HT-29 (cell line): ENCODE data around the genes RNF20 and CYLC2.

DNA sequence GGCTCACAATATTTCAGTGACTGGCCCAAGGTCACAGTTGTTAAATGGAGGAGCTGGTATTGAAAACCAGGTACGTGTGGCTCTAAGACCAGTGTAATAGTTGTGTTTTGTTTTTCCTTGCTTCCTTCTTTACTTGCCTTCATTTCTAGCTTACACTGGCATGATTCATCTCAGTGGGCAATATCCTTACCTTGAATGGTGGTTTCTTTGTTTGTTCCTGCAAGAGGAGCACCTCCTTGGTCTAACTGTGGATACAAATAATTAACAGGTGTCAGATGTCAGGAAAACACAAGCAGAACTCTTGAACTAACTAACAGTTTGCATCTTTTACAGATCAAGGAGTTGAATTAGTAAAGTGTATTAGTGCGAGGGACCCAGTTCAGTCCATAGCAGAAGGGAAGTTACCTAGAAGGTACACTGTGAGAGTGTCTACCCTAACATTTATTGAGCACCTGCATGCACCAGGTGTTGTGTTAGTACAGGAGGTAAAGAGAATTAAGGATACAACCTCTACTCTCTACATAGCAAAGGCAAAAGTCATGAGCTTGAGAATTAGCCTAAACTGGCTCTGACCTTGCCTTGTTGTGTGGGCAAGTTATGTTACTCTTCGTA lies 7.2 kb downstream of the ALDOB start:
- RAMPAGE, long total RNA = no peak

GRCh38 chr9:101533095-101534450 lies at the start of gene RNF20:
TSS of gene RNF20 (plus strand) at chr9:101533853.
- RAMPAGE, long total RNA = no peak

DNA sequence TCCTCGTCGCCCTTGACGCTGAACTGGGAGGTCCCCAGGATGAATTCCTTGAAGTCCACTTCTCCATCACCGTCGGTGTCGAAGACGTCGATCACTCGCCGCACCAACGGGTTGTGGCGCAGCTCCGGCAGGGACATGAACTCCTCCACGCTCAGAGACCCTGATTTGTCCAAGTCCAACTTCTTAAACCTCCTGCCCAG lies 213 bp downstream of the PPP3R2 start:
- RAMPAGE, long total RNA = no peak

DNA sequence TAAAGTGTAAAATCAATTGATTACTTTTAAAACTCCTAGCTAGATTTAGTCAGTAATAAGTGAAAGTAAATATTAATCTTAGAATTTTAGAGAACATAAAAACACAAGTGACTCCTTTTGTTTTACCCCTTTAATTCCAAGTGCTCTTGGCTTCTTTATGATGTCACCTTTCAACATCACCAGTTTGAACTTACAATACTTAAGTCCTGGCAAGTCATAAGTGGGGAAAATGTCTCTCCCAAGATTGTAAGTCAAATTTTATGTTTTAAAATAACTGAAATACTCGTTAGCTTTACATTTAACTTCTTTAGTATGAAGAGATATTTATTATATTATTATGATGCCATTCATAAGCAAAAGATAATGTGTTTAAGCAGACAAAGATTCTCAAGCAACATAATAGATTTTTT lies at the start of gene CYLC2:
CYLC2 (plus strand) TSS at position 182 of the 410 bp plus-strand sequence.
- RAMPAGE, long total RNA = no peak

DNA sequence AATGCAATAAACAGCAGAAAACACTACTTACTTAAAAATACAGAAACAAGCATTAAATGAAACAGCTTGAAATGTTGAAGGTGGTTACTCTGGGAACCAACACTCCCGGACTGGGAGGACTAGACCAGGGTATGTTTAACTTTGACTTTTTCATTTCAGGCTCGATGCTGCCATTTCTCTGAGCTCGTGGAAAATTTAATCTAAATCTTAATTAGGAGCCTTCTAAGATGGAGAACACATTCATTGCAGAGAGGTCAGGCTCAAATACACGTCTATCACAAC lies 497 bp upstream of the NIPSNAP3A start:
- RAMPAGE, long total RNA = no peak

DNA sequence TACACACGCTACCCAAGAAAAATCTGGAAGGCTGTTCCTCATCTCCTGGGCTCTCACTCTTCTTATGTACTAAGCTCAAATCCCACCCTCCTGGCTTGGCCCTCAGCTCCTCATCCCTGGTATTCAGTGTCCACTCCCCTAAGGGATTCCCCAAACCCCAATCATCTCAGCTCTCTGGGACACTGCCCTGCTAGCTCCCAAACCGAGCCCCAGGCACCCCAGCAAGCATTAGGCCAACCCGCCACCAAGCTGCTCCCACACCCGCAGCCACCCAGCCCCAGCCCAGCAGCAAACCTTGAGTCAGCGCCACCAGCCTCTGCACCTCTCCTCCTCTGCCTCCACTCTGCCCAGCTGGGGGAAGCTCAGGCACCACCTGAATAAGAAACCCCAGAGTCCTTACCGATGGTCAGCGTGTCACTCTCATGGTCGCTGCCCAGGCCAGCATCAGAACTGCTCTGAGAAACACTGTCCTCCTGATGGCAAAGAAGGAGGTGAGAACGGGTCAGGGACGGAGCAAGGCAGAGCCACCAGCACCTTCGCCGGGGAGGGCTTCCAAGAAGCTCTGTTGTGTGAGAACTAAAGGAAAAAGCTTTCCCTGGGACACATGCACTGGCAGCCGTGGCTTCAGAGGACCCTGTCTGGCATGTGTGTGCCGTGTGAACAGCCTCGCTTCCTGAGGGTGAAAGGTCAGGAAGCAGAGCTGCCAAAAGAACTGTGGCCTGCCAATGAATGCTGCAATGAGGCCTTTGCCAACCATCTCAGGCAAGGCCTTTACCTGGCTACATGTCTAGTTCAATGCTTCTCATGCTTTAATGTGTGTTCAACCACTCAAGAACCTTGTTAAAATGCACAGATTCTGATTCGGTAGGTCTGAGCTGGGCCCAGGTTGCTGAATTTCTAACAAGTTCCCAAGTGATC lies 53.3 kb downstream of the NIPSNAP3B start:
- RAMPAGE, long total RNA = no peak

DNA sequence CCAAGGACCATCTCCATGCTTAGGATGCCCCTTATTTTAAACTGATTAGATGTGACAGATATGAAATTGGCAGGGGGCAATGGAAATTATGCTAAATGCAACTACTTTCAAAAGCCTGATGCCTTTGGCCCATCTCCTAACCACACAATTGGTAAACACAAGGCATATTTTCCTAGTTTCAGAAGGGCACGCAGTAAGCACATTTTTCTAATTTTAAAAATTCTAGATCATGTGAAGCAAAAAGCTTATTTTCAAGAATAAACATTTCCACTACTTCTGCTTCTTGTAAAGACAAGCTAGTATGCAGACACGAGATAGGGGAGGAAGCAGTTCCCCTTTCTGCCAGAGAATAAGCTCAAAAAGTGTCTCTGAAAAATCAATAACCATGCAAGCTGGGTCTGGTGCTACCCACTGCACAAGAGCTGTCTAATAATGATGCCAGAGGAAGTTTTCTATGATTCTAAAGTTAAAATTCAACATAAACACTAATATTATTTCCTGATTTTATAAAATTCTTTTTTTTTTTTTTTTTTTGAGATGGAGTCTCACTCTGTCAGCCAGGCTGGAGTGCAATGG lies 67.6 kb downstream of the ABCA1 start:
- RAMPAGE, long total RNA = no peak

DNA sequence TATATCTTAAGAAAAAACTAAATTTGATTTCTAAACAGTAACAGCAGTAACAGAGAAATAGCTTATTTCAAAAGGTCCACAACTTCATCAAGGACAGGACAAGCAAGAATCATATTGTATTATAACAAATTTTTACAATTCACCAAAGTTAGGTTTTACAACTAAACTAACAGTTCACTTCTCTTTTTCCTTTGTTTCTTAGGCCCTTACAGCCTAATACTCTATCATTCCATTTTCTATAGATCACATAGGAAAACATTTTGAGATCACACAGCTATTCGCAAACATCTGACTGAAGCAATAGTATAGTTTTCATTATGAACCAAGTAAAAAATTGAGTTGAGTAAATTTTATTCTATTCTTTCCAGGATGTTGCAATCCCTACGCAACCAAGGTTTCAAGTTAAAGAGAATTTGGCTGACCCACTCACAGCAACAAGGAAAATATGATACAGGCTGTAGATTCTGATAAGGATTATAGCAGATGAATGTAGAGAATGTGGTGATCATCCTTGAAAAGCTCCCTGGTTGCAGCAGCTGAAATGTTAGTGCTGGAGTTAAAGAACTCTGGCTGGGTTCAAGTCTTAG lies 4.8 kb downstream of the ABCA1 start:
- RAMPAGE, long total RNA = no peak

- RAMPAGE, long total RNA = no peak
Observed at GRCh38 chr9:104927633-104927899, 389 bp downstream of the ABCA1 start.

DNA sequence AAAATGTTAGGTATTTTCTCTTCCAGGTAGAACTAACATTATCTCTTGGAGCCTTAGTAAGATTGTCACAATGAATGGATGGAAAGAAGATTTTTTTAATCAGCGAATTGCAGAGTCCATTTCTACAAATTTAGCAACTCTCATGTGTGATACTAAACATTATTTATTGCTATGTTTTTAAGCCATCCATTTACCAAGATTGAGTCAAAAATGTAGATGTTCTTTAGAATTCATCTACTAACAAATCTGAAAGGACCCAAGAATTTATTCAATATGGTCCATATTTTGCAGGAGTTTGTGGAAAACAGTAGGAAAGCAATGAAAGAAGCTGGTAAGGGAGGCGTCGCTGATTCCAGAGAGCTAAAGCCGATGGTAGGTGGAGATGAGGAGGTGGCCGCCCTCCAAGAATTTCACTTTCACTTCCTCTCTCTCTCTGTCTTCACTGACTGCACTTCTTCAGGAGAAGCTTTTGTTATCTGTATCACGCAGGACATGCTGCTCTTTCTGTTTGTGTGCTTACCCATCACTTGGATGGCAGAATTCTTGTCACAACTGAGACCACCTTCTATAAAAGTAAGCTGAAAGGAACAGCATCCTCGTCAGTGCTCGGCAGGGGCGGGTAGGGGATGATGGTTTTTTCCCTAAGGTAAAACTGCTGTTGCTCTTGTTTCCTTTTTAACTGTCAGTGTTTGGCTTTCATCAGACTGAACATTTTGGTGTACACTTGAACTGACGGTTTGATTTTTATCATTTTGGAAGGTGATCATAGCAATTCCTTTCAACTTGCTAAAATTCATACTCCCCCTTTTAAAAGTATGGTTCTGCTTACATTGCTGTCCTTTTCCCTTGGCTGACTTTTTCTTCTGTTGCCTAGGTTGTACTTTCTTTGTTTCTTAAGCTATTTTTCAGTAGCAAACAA lies 62.4 kb upstream of the FSD1L start:
- RAMPAGE, long total RNA = no peak

GRCh38 chr9:105508398-105508868 lies 49.5 kb upstream of the FKTN start:
- RAMPAGE, long total RNA = no peak

DNA sequence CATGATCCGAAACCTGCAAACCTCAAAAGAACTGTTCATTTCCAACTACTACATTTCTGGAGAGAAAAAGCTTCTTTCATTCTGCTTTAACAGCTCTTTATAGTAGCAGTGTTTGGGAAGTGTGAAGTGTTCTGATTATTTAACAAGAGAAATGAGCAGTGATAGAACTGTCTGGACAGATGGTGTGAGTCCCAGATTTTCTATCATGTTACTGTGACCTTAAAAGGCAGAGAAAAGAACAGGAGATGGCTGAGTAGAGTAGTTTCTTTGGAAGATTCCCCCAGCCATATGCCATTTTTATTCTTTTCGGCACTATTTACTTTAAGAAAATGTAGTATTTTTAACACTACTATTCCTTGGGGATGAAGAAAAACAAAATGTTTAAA lies 41.2 kb upstream of the TAL2 start:
- RAMPAGE, long total RNA = no peak

GRCh38 chr9:105655885-105656524 lies 6.3 kb upstream of the TAL2 start:
- RAMPAGE, long total RNA = no peak

DNA sequence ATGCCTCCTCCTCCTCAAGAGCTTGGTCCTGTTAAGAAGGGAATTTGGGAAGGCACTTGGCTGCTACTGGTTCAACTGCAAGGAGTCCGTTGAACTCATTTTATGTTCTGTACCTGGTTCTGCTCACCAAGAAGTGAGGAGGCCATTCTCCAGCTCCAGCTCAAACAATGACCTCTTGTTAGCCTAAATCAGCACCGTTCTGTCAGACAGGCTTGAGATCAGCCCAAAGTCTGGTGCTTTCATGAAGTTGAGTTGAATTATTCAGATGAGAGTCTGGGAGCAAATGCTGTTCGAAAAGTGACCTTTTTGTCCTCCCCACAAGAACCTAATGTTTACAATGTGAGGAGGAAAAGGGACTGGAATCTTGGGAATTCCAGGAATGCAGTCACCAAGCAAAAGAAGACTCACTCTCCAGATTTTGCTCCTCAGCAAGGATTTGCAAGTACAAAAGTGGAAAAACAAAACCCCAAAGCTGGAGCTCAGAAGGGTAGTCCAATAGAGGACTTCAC lies 217.1 kb downstream of the TMEM38B start:
- RAMPAGE, long total RNA = no peak

GRCh38 chr9:106862594-106862806 lies 466 bp upstream of the ZNF462 start:
- RAMPAGE, long total RNA = no peak

DNA sequence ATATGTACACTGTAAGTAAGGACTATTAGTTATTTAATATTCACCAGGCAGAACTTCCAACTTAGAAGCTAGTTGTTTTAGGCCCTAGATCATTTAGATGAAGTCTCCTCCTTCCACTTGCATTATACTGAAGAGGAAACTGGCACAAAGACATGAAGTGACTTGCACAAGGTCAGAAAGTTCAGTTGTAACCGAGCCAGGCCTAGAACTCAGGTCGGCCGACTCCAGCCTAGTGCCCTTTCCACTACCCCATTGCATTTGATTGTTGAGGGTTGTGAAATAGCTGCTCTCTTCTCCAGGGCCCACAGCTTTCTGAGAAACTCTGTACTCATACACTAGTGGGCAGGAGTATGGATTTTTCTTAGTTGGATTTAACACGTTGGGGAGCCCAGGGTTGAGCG lies 5.6 kb downstream of the ZNF462 start:
- RAMPAGE, long total RNA = no peak

DNA sequence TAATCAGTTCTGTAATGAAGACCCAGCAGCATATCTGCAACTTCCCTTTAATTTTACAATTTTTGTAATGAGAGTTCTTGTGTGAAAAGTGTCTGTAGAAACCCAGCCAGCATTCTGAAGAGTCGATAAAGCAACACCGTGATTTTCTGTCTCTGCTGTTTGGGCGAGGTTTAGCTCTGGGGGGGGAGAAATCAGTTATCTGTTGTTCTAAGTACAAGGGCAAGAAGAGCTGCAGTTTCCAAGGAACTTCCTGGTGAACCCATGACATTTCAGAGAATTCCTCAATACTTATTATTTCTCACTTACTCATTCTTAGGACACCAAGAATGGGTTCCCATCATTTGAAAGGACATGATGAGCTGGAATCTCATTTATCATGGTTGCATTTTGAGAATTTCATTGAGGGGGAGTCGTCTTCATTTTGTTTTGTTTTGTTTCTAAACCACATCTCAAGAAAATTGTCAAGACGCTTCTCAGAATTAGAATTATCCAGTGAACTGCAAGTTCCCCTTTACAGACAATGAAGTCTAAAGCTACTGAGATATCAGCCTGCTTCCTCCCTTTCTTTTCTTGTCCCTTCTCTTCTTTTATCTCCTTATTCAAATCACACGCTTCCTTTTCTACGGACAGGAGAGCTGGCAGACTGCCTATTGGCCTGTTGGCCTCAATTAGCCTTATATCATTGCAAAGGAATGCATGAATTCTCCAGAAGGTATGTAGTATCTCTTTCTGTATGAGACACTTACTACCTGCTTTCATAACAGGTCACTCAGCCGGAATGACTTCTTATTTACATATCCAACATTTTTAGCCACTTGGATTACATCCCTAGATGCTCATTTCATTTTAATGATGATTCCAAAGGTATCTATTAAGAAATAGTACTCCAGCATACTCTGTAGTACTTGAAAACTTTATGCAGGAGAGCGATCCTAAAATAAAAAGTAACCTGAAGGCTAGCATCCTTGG lies 53.7 kb downstream of the ZNF462 start:
- RAMPAGE, long total RNA = no peak

GRCh38 chr9:106962543-106963092 lies 99.7 kb downstream of the ZNF462 start:
- RAMPAGE, long total RNA = no peak

DNA sequence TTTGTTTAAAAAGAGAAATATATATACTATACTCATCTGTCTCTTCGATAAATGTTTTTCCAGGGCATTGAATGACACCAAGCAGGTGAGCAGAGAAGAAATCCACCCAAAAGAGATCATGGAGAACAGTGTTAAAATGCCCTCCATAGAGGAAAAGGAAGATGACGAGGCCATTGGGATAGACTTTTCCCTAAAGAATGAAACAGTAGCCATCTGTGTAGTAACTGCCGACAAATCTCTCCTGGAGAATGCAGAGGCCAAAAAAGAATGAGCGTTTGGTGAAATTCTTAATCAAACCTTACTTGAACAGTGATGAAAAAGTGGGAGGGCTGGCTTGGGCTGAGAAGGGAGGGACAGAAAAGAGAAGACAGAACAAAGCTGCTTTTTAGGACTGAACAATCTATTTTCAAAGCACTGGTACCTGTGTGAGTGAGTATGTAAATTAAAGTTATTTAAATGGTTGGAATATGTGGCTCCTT lies 147.8 kb downstream of the ZNF462 start:
- RAMPAGE, long total RNA = no peak

DNA sequence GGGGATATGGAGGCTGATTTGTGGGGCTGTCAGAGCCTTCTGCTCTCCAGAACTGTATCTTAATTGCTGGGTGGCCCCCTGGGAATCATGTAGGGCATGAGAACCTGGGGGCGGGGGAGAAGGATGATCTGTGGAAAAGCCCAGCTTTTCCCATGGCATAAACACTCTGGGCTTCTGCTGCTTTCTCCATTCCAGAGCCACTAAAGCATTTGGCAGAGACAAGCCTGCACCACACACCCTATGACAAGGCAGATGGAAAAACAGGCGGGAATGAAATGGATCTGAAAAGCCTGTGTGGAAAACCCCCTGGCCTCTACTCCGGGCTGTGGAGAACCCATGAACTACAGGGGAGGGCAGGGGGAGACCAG lies 106.3 kb upstream of the RAD23B start:
- RAMPAGE, long total RNA = no peak